ENCODE measurements around the gene AGPAT4.

GRCh38 chr6:160124793-160125402, 3.3 kb downstream of the SLC22A1 start:
- CAGE, long polyA plus RNA, result no peak
- RRBS, result no CpG with 5 or more reads among the region's 7 CpGs

GRCh38 chr6:160351757-160352168, 3.6 kb downstream of the SLC22A3 start:
- CAGE, long polyA plus RNA, result no peak
- RRBS, result no CpG with 5 or more reads among the region's 4 CpGs

DNA sequence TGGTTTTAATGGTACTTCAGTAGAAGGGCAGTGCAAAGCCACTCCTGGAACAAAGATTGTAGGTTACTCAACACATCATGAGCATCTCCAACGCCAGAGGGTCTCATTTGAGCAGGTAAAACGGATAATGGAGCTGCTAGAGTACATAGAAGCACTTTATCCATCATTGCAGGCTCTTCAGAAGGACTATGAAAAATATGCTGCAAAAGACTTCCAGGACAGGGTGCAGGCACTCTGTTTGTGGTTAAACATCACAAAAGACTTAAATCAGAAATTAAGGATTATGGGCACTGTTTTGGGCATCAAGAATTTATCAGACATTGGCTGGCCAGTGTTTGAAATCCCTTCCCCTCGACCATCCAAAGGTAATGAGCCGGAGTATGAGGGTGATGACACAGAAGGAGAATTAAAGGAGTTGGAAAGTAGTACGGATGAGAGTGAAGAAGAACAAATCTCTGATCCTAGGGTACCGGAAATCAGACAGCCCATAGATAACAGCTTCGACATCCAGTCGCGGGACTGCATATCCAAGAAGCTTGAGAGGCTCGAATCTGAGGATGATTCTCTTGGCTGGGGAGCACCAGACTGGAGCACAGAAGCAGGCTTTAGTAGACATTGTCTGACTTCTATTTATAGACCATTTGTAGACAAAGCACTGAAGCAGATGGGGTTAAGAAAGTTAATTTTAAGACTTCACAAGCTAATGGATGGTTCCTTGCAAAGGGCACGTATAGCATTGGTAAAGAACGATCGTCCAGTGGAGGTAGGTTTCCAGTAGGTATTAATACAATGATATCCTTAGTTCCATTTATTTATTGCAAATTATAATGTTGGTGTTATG, 57.9 kb downstream of the MAP3K4 start:
- CAGE, long polyA plus RNA, result no peak
- RRBS, result 98% methylated on average over 1 of the region's 13 CpGs

GRCh38 chr6:161273253-161274354, at the start of gene AGPAT4:
TSS of gene AGPAT4 (minus strand) at chr6:161274061.
- CAGE, long polyA plus RNA, result no peak
- RRBS, result 0% methylated on average over 3 of the region's 28 CpGs

DNA sequence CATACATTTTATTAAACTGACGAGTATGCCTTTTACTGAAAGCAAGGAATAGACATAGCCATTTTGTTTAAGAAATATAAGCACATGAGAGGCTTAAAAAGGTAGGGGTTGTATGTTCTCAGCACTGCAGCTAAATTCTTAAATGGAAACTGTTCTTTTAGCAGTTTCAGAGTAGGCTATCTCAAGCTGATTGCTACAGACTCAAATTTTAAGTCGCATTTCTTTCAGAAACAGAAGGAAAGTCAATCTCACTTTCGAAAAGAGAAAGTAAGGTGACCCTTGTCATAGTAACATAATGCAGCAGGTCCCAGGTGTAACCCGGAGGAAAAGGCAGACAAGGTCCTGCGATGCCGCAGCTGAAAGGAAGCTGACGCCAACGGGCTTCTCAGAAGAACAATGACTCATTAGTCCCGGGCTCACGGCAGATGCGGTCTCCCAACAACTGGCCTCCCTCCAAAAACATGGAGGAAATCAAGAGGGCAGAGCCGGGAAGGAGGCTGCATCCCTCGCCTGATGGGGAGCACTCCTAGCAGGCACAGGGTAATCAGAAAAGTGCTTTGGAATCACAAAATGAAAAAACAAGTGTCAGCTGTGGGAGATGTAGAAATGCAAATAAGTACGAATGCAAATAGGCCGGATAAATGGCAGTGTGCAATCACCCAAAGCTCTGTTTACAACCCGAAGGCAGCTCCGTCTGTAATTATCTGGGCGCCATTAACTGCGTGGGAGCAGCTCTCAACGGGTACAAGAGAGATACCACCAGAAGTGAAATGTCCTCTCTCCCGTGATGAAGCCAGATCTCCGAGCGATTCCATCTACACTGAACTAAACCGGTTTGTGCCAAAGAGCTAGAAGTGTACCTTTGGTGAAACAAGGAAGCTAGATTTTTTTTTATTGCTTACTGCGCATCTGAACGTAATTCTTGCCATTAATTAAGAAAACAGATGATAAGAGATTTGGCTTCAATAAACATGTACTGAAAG, 165.2 kb upstream of the AGPAT4 start:
- CAGE, long polyA plus RNA, result no peak
- RRBS, result 2% methylated on average over 8 of the region's 26 CpGs

GRCh38 chr6:162477951-162478948, 249.3 kb downstream of the PRKN start:
- CAGE, long polyA plus RNA, result no peak
- RRBS, result no CpG with 5 or more reads among the region's 17 CpGs

DNA sequence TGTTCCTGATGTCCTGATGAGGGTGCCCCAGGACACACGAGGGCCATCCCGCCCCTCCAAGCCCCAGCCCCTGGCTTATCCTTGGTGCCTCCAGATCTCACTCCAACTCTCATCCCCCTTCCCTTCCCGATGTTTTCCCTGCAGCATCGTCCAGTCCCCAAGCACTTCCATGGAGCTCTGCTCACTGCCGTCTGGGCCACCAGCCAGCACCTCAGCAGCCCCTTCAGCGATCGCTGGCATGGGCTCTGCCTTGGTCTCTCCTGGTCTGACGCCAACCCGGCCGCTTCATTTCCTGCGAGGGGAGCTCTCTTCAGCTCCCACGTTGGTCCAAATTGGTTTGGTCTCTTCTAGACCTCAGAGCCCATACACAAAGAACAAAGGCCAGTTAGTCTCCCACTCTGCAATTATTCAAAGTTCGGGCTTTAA, 154.5 kb upstream of the QKI start:
- CAGE, long polyA plus RNA, result no peak
- RRBS, result no CpG with 5 or more reads among the region's 13 CpGs

GRCh38 chr6:163264246-163264860, 150.2 kb upstream of the QKI start:
- CAGE, long polyA plus RNA, result no peak
- RRBS, result no CpG with 5 or more reads among the region's 13 CpGs

GRCh38 chr6:163288684-163289032, 125.9 kb upstream of the QKI start:
- CAGE, long polyA plus RNA, result no peak
- RRBS, result no CpG with 5 or more reads among the region's 5 CpGs

GRCh38 chr6:163417665-163418072, 3.2 kb downstream of the QKI start:
- CAGE, long polyA plus RNA, result no peak
- RRBS, result no CpG with 5 or more reads among the region's 2 CpGs

GRCh38 chr6:163455227-163455632, 40.7 kb downstream of the QKI start:
- CAGE, long polyA plus RNA, result no peak
- RRBS, result no CpG with 5 or more reads among the region's 1 CpG

DNA sequence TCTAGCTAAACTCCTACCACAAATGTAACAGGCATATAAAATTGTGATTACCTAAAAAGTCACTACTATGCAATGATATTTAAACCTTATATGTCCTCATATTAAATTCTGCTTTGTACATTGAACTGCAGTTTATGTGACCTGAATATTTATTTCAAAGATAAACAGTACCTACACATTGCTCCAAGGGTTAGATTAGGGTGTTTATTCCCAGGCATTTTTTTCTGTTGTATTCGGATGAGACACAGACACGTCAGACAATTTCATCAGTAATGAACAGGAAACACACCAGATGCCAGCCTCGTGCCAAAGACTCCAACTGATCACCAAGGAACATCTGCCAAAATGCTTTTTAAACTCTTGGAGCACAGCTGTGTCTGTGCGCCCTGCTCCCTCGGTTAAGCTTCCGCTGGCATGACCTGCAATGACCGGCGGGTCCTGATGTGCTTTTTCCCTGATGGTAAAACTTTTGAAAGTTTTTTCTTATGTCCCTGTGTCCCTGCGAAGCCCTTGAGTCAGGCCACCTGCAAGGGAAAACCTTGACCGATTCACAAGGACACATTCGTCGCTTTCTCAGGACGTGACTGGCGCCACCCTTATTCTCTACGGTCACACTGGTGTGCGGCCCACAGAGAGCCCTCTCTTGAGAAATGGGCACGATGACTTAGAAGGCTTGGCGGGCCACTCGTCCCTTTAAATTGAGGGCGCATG, 173.8 kb downstream of the QKI start:
- CAGE, long polyA plus RNA, result no peak
- RRBS, result no CpG with 5 or more reads among the region's 20 CpGs

GRCh38 chr6:163712070-163712639, 297.6 kb downstream of the QKI start:
- CAGE, long polyA plus RNA, result no peak
- RRBS, result 83% methylated on average over 2 of the region's 19 CpGs

GRCh38 chr6:163944947-163945524, 530.5 kb downstream of the QKI start:
- CAGE, long polyA plus RNA, result no peak
- RRBS, result no CpG with 5 or more reads among the region's 15 CpGs

DNA sequence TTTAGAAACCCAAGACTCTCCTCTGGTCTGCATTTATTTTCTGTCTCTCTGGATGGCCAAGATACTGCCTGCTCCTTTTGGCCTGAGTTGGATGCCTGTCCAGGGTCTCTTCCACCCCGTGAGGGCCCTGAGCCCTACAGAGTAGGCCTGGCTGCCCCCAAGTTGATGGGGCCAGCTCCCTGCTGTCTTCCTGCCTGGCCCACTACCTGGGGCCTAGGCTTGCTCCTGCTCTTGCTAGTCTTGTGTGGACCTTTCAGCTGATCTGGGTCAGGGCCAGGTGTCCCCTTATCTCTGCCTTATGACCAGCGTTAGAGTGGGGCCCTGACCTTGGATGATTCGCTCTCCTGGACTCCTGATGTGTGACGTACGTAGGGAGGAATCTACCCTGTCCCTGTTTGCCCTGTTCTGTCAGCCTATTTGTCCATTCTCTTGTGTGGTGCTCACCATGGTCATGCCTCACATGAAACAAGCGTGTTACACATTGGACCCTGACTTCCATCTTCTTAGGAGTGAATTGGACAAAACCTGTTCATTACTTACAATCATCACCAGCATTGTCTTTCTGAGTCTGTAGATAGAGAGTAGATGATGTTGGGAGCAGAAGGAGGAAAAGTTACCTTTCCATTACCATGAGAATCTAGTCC, 571.8 kb downstream of the QKI start:
- CAGE, long polyA plus RNA, result no peak
- RRBS, result no CpG with 5 or more reads among the region's 6 CpGs

DNA sequence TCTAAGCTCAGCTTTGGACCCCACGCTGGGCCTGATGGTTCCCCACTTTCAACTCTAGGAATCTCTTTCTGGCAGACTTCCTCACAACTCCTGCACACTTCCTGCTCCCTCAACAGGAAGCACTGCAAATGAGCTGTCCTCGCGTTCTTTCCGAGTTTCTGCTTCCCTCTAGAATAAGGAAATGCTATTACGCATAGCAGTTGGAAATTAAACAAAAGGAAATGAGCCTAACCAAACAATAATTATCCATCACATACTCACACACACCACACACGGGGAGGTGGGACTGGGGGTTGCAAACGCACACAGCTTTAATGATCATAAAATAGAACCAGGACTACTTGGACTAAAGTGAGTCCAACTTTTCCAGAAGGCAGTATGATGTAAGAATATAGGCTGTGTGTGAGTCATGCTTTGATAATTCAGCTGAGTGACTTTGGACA, 683.4 kb downstream of the QKI start:
- CAGE, long polyA plus RNA, result no peak
- RRBS, result no CpG with 5 or more reads among the region's 7 CpGs

DNA sequence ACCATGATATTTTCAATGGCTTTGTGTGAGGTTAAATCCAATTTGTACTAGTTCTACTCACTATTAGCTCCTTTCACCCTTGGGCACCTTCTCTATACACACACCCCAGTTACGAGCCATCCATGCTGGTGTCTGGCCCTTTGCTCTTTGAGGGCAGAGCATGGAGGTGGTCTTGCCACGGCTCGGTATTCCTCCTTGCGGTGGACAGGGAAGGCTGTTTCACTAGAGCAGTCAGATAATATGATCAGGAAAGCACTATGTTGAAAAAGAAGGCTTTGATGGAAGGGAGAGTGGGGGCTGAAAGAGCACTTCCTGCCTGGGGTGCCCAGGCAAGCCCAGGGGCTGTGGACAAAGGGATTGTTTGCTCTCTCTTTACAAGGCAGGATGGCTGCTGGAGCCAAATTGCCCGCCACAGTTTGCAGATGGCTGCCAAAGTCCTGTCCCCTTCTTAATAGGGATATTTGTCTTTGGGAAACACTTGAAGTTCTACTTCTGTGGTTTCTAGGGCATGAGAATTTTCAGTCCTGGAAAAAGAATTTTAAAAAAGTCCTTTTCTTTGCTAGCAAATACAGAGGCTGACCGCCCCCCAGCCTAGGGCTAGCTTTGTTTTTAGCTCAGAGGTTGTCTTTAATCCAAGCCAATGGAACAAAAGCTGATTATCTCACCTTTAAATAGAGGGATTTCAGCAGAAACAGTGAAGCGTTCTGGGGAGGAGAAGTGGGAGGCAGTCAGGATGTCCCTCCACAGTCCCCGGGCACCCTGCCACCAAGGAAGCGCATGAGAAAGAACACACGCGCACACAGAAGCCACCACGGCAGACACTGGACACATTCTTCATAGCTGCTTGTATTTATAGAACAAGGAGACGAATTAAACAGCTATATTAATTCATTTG, 736.6 kb downstream of the QKI start:
- CAGE, long polyA plus RNA, result no peak
- RRBS, result no CpG with 5 or more reads among the region's 13 CpGs

DNA sequence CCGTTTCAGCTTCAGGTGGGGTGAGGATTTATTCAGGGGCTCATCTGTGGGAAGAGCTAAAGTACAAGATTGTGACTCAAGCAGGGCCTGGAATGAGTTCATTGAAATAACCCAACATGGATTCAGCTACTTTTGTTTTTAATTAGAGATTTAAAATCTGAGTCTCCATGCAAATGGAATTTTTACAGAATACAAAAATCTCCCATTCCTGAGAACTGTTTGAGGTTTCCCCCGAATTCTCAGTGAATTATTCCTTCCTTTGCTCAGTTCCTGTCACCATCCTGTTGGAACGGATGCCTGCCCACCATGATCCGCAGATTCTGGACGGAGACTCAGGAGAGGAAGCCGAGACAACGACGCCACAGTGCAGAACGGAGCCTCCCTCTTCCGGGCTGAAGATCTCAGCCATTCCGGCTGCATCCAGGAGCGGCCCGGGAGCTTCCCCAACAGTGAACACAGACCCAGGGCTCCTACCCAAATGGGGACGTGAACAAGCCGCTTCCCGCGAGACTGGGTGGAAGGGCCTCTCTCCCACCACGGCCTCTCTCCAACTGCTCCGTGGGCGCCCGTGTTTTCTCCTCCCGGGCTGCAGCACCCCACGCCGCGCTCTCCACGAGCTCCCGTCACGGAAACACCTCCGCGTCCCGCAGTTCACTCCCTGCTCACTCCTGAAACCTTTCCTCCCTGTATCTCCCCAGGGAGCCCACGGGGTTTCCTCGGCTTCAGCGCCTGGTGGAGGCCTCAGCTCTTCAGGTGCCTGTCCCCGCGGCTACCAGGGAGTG, 922.4 kb downstream of the QKI start:
- CAGE, long polyA plus RNA, result no peak
- RRBS, result no CpG with 5 or more reads among the region's 36 CpGs

GRCh38 chr6:165552233-165552984, 110.6 kb downstream of the PDE10A start:
- CAGE, long polyA plus RNA, result no peak
- RRBS, result no CpG with 5 or more reads among the region's 7 CpGs

GRCh38 chr6:165663735-165664276, 765 bp upstream of the PDE10A start:
- CAGE, long polyA plus RNA, result no peak
- RRBS, result no CpG with 5 or more reads among the region's 38 CpGs